Measurements from ENCODE around the gene P2RY8.

DNA sequence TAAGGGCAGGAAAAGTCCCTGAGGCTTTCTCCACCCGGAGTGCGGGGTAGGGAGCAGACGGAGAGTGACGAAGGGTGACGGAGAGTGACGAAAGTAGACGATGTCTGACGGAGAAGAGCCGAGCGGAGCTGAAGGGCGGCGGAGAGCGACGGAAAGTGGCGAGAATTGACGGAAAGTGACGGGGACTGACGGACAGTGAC is 262.2 kb upstream of the PLCXD1 start:
- RRBS, result no CpG with 5 or more reads among the region's 18 CpGs

GRCh38 chrX:259891-260280 is 21.3 kb upstream of the PLCXD1 start:
- RRBS, result 58% methylated on average over 8 of the region's 18 CpGs

GRCh38 chrX:262515-263040 is 18.6 kb upstream of the PLCXD1 start:
- RRBS, result no CpG with 5 or more reads among the region's 7 CpGs

- RRBS, result no CpG with 5 or more reads among the region's 63 CpGs
Measured at GRCh38 chrX:316743-317826, 1.5 kb downstream of the GTPBP6 start.

DNA sequence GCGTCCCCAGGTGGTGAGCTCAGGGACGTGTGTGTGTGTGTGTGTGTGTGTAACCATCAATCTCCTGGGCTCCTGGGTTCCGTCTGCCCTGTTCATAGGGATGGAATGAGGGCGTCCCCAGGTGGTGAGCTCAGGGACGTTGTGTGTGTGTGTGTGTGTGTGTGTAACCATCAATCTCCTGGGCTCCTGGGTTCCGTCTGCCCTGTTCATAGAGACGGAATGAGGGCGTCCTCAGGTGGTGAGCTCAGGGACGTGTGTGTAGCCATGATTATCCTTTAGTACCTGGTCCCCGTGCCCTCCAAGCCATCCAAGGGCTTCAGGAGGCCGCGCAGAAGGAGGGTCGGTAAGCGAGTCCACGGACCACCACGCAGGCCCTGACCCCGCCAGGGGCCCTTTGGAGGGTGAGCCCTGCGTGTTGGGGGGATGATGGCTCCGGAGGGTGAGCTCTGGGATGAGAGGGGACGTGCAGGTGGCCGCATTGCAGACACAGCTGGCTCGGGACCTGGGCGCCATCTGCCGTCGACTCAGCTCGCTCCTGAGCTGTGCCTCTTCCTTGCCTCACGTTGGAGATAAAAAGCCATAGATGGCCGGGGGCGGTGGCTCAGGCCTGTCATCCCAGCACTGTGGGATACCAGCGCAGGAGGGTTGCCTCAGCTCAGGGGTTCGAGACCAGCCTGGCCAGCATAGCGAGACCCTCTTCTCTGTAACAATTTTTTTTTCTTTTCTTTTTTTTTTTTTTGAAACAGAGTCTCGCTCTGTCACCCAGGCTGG is 5.4 kb upstream of the GTPBP6 start:
- RRBS, result no CpG with 5 or more reads among the region's 33 CpGs

DNA sequence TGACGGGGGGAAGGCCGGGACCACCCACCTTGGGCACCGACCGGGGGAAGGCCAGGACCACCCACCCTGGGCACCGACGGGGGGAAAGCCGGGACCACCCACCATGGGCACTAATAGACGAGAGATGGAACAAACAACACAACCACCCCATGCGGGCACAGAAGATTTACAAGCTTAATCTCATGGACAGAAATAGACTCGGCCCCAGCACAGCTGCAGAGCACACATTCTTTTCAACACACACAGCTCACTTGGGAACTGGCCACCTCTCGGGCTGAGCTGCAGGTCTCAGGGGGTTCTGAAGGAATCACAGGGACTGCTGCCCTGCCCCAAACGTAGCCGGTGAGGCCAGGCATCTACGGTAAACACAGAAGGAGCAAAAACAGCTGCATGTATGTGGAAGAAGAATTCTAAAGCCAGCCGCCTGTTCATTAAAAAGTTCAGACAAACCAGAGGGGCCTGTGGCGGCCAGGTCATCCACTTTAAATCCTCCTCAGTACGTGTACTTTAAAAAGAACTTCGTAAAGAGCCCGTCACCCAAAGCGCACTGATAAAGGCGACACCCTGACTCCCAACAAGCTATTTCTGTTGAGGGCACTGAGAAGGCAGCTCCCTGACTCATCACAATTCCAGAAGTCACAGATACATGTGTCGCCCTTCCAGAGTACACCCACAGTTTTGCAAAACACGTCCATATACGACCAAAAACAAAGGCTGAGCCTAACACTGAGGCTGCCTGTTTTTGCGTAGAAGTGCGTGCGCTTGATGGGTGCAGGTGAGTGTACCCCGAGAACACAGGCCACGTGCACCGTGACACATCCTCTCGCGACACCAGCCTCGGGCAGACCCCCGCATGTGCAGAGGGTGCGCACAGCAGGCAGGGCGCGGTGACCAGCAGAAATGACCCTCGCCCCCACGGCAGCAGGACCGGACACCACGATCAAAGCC is 17.6 kb downstream of the PPP2R3B start:
- RRBS, result 80% methylated on average over 2 of the region's 41 CpGs

DNA sequence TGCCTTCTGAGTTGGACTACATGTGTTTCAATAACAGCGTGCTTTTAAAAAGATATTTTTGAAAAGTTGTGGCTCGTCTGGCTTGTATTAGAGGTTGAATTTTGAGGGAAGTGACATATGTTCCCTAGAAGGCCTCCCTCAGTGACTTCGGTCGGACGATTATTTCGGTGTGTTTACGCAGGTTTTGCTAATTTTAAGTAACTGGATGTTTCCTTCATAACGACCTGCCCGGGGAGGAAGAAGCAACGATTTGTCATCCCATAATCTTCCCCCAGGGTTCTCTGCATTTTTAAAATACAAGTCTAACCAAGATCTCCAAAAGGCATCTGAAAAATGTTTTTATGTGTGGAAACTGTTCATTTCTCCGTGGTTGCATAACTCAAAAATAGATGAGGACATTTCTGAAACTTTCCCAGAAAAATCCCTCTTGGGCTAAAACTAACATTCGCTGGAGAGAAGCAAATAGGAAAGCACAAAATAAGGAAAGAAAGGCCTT is 195.4 kb downstream of the SHOX start:
- RRBS, result no CpG with 5 or more reads among the region's 12 CpGs

- RRBS, result 94% methylated on average over 5 of the region's 38 CpGs
Measured at GRCh38 chrX:1384798-1385926, 6.8 kb downstream of the SLC25A6 start.

- RRBS, result no CpG with 5 or more reads among the region's 50 CpGs
Measured at GRCh38 chrX:1385927-1386970, 5.7 kb downstream of the SLC25A6 start.

DNA sequence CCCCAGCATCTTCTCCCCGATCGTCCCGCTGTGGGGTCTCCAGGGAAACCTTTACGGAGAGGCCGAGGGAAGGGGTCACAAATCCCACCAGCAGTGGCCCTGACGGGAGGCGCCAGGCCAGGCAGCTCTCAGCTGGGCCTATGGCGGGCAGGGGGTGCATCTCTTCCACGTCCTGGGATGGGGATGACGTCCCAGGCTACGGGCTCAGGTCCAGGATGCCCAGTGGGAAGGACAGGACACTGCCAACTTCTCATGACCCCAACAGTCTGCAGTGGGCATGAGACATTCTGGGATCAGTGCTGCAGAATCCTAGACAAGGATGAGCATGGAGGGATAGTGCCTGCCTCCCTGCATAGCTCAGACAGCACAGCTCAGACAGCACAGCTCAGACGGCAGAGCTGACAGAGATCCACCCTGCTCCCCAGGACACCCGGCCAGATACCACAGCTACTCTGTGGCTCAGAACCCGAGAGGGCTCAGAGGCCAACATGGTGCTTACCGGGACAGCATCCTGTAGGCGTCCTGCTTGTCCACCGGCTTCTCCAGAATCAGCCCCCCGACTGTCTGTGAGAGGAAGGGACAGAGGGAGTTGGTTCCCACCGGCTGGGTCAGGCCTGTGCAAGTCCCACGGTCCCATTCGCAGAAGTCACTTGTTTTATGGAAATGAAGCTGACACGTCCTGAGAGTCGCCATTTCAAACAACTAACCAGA is 17.4 kb downstream of the ASMTL start:
- RRBS, result 92% methylated on average over 6 of the region's 23 CpGs

- RRBS, result 1% methylated on average over 7 of the region's 11 CpGs
Measured at GRCh38 chrX:1452445-1452739, 317 bp downstream of the ASMTL start.

GRCh38 chrX:1462355-1463646 is 10.1 kb upstream of the ASMTL start:
- RRBS, result no CpG with 5 or more reads among the region's 23 CpGs

DNA sequence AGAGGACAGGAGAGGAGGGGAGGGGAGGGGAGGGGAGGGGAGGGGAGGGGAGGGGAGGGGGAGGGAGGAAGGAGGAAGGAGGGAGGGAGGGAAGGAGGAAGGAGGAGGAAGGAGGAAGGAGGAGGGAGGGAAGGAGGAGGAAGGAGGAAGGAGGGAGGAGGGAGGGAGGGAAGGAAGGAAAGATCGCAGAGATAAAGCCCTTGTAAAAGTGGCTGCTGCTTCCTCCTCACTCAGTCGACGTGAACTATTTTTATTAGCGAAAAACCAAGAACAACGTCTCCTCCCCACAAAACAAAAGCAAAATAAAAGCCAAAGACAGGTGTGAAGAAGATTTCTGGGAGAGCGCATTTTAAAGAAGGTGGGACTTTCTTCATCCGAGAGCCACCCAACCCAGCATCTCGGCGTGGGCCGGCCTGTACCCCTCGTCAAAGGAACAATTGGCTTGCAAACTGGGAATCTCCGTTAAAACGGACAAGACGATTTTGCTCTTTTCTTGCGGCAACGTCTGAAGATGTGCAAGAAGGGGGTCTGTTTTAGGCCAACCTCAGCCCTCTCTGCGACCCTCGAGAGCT is 40.7 kb upstream of the ASMTL start:
- RRBS, result no CpG with 5 or more reads among the region's 18 CpGs

DNA sequence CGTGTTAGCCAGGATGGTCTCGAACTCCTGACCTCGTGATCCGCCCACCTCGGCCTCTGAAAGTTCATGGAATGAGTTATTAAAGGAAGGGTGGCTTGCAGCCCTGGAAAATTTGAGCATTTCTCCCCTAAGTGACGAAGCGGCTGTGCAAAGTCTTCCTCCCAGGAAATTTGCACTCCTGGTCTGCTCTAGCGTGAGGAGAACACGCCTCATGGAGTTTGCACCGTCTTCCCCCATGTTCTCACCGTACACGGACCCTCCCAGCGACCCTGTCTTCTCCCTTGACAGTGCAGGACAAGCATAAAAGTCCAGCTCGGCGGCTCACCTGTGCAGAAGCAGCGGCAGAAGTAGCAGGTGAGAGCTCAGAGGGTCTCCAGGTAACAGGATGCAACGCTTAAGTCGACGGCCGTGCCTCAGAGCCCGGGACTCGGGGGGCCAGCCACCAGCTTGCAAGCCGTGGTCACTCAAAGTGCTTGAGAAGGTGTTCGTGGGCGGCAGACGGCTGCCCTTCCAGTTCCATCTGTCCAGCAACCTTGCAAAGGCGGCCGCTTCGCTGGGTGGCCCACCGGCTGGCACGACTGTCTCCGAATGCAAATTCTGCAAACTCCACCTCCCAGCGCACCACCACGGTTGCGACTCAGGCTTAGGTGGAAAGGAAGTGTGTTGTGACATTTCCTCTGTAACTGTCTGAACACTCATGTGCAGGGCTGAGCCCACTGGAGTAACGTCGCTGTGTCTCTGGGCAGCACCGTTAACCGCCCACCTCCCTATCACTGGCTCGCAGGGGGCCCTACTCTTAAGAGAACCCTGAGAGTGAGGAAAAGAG is at the start of gene P2RY8:
TSS of gene P2RY8 (minus strand) at position 590 of the 826 bp plus-strand sequence.
- RRBS, result no CpG with 5 or more reads among the region's 40 CpGs

GRCh38 chrX:1537422-1537918 is 485 bp upstream of the P2RY8 start:
- RRBS, result no CpG with 5 or more reads among the region's 13 CpGs

DNA sequence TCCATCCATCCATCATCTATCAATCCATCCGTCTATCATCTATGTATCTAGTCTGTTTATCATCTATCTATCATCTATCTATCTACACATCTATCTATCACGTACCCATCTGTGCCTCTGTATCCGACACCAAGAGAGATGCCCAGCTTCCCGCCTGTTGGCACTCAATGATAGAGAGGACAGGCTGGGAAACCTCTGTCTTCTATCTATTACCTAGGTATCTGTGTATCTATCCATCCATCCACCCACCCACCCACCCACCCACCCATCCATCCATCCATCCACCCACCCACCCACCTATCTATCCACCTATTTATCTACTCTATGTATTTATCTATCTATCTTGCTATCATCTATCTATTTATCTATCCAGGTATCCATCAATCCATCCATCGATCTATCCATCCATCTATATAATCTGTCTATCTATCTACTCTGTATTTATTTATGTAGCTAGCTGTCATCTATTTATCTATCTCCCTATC is 307.3 kb downstream of the DHRSX start:
- RRBS, result no CpG with 5 or more reads among the region's 5 CpGs

- RRBS, result no CpG with 5 or more reads among the region's 24 CpGs
Measured at GRCh38 chrX:2242860-2243386, 257.9 kb downstream of the DHRSX start.

- RRBS, result no CpG with 5 or more reads among the region's 6 CpGs
Measured at GRCh38 chrX:2382575-2383928, 117.7 kb downstream of the DHRSX start.

GRCh38 chrX:2463911-2464358 is 36.8 kb downstream of the DHRSX start:
- RRBS, result no CpG with 5 or more reads among the region's 20 CpGs

- RRBS, result no CpG with 5 or more reads among the region's 21 CpGs
Measured at GRCh38 chrX:2472883-2473560, 27.8 kb downstream of the DHRSX start.